ENCODE measurements around a stretch of chr16.

DNA sequence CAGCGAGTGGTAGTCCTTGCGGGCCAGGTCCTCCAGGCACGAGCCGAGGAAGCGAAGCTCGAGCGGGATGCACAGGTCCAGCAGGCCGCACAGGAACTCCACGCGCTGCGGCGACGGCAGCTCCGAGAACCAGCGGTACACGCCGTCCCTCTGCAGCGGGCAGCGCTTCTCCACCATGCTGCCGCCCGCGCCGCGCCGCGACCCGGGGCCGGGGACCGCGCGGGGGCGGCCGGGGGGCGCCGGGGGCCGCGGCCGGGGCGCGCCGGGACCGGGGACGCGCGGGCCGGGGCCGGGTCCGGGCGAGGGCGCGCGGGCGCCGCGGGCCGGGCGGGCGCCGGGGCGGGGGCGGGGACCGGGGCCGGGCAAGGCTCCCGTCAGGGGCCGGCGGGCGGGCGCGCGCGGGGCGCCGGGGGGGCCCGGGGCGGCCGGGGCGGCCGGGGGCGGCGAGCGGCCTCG, 734 bp downstream of the ZCCHC14 start:
- PRO-cap: no peak

GRCh38 chr16:87521663-87522222, 28.9 kb upstream of the ZCCHC14 start:
- PRO-cap: no peak

DNA sequence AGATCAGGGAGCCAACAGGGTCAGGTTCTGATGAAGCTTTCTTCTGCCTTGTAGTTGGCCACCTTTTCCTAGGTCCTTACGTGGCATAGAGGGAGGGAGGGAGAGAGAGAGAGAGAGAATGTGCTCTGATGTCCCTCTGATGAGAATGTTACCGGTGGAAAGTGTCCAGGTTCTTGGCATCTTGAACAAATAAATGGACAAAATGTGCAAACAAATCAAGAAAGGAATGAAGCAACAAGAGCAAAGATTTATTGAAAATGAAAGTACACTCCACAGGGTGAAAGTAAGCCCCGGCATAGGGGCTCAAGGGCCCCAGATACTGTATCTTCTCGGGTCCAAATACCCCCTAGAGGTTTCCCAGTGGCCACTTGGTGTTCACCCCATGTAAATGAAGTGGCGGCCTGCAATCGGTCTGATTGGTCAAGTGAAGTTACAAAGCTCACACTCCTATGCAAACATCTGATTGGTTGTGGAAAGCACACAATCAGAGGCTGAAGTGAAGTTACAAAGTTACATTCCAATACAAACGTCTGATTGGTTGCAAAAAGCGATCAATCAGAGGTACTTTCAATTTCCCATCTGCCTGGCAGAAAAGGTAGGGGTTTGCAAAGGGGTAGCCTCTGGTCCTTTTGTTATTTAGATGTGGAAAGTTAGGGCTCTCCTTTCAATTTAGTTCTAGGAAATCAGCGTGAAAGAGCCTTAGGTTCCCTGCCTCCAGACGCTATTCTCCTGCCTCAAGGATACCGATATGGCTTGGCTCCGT, 43.4 kb upstream of the ZCCHC14 start:
- PRO-cap: no peak

GRCh38 chr16:87540958-87541993, 48.5 kb upstream of the ZCCHC14 start:
- PRO-cap: no peak

DNA sequence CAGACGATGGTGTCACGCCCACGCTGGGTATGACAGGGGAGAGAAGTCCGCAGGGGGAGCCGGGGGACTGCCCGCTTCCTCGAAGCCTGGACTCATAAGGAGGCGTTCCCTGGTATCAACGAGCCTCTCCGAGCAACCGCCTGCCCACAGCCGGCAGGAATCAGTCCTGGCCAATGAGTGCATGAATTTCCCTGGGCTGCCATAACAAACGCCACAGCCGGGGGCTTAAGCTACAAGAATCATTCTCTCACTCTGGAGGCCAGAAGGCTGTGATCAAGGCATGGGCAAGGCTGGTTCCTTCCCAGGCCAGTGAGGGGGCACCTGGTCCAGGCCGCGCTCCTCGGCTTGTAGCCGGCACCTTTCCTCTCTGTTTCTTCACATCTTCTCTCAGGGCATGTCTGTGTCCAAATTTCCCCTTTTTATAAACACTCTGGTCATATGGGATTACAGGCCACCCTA, 26.0 kb upstream of the JPH3 start:
- PRO-cap: no peak

- PRO-cap: no peak
Observed at GRCh38 chr16:87582617-87583014, 19.7 kb upstream of the JPH3 start.

GRCh38 chr16:87601766-87602353, 448 bp upstream of the JPH3 start:
- PRO-cap: no peak

DNA sequence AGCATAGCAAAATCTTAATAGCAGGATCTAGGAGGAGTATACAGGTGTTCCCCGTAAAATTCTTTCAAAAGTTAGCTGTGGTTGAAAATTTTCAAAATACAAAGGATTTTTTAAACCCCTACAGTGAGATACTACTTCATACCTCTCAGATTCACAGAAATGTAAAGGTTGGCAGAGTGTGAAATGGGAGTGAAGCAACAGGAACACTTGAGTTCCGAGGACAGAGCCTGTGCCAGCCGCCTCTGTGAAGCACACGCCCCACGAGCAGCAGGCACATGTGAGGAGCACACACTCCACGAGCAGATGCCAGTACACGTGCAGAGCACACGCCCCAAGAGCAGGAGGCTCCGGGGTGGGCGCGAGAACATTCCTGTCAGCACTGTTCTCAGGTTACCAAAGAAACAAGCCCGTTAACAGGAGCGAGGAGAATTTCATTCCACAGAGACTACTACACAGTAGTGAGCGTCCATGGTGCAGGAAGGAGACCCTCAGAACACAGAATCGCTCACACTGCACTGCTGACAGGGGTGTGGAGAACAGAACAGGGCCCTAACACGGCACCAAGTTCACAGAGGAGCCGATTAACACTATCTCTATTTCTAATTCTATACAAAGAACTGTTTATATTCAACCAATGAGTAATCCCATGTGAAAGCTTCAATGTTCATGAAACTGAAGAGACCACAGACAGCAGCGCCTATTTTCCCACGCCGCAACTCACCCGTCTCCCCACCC, 40.2 kb downstream of the KLHDC4 start:
- PRO-cap: no peak

- PRO-cap: no peak
Observed at GRCh38 chr16:87747457-87748135, 18.2 kb downstream of the KLHDC4 start.

DNA sequence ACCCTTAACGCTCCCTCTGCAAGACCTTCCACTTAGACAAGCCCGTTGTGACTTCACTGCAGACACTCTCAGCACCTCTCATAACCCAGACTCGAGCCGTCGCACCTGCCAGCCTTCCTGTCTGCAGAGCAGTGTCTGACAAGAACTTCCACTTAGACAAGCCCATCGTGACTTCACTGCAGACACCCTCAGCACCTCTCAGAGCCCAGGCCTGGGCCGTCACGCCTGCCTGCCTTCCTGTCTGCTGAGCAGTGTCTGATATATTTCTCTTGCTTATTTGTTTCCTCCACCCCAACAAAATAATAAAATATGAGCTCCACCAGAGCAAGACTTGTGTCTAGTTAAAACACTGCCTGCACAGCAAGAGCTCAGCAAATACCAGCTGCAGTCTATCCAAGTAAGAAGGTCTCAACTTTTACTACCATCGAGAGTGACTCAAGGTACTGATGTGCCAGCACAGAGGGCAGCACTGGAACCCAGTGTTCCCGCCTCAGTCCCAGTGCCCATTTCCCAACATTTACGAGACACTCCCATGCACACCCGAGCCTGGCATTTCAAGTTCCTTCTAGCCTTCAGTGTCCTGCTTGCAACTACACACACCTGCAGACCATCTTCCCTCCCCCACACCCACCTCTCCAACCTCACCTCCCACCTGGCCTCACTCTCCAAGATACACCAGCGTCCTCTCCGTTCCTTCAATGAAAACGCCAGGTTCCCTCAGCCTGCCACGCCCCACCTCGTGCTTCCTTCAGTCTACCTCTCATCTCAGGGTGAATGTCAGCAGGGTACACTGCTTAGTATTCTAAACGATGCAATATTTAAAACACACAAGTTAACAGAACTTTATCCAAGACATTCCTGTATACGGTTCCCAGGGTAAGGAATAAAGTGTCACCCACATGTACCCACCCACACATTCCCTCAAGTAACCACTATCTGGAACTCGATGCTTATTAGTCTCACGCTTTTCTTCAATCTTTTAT, 3.2 kb downstream of the KLHDC4 start:
- PRO-cap: no peak

- PRO-cap: no peak
Observed at GRCh38 chr16:87806079-87806791, 40.4 kb upstream of the KLHDC4 start.

- PRO-cap: no peak
Observed at GRCh38 chr16:87830835-87831654, 38.3 kb downstream of the SLC7A5 start.

DNA sequence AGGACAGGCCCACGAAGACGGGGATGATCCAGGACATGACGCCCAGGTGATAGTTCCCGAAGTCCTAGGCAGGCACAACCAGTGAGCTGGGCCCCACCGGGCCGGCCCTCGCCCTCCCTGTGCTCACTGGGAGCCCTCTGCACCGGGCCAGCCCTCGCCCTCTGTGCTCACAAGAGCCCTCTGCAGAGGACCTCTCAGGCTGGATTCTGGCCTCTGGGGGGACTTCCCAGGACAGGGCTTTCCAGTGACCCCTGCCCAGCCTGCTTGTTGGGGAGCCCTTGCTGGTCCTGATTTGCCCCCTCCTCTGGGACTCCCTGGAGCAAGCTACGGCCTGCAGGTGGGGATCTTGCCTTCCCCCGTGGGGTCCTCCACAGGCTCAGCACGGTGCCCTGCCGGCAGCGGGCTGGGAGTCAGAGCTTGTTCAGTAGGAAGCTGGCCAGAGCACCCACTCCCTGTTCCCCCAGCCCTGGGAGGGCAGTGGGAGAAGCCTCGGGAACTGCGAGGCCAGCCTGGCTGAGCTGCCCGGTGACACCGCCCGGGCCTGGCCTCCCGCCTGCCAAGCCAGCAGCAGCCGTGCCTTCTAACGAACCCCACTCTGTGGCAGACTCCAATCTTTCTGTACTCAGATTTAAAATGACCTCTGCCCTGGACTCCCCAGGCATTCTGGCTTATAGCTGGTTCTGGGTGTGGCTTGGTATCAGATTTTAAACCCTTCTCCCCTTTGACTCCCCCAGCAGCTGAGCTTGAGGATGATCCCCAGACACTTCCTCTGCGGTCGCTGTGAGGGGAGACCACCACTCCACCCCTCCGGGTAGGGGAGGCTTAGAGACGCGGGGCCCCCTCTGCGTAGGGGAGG, 30.3 kb downstream of the SLC7A5 start:
- PRO-cap: no peak

DNA sequence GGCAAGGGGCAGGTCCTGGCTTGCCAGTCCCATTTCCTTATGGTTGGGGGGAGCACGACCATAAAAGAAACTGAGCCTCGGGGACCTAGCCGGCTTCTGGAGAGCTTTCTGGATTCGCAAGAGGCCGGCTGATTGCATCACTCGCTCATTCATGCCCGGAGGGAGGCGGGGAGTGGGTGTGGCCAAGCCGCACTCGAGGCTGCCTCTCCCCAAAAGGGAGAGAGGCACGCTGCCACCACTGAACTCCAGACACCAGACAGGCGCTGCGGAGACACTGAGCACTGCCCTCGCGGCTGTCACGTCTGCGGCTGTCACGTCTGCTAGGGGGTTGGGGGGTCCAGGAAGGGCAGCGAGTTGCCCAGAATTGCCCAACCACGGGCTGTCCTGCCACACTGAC, 15.7 kb downstream of the SLC7A5 start:
- PRO-cap: bidirectional peak, plus-strand start at position 255 of the sequence, minus-strand start at position 98 of the sequence; bidirectional peak, plus-strand start outside the sequence, minus-strand start at position 304 of the sequence

DNA sequence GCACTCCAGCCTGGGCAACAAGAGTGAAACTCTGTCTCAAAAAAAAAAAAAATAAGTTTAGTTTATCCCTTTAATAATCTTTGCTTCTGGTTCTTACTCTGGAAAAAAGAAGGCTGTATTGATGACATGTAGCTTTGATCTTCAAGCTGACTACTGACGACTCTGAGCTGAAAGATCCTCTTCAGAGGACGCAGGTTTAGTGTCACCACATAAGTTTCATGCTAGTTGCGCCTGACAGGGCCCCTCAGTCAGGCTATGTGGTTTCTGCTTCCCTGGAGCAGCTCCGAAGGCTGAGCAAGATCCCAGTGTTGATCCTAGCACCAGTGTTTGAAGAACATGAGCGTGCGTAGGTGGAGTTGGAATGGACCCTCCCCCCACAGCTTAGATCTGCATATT, 17.2 kb downstream of the BANP start:
- PRO-cap: no peak

GRCh38 chr16:87982783-87983266, 31.6 kb downstream of the BANP start:
- PRO-cap: no peak

- PRO-cap: no peak
Observed at GRCh38 chr16:88077185-88077942, 126.1 kb downstream of the BANP start.

DNA sequence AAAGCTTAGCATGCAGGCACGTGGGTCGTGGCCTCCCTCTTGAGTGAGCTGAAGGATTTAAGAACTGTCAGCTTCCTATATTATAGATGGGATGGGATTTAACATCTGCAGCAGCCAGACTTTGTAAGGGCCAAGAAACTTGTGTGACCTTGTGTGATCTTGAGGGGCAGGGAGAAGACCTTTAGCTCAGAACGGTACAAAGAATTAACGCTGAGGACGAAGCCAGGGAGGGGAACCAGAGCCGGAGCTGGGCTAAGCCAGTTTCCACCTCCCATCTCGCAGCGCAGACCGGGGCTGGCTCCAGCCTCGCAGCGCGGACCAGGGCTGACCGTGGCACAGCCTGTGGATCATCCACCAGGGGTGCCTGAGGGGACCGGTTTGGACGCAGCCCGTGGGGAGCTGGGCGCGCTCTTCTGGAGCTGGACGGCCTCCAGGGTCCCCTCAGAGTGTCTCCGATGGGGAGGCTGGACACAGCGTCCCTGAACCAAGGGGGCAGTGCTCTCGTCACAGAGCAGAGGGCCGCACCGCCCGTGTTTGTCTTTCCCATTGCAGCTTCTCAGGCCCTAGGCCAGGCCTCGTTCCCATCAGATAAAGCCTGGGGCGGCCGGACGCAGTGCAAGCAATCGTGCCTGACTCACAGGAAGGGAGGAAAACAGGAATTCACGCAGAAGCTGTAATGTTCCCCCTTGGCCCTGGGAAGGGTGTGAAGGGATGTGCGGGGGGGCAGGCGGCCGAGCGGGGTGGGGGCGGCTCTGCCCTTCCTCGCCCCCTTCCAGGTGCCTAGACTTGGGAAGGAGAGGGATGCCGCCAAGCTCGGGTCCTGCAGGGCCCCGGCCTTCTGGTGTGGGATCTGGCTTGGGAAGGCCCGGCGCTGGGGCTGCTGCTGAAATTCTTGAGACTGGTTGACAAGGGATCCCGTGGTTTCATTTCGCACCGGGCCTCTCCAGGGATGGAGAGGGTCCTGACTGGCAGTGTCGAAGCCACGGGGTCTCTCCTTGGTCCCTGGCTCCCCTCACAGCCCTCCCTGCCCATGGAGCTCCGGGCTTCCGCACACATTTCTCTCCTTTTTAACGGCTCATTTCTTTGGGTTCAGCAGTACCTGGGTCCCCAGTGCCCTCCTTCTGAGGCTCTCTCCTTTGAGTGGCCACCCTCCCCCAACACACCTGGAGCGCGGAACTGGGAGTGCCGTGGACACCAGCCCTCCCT, 148.1 kb upstream of the ZNF469 start:
- PRO-cap: unidirectional peak, plus-strand start at position 726 of the sequence

- PRO-cap: no peak
Observed at GRCh38 chr16:88405553-88406174, 22.9 kb downstream of the ZNF469 start.

DNA sequence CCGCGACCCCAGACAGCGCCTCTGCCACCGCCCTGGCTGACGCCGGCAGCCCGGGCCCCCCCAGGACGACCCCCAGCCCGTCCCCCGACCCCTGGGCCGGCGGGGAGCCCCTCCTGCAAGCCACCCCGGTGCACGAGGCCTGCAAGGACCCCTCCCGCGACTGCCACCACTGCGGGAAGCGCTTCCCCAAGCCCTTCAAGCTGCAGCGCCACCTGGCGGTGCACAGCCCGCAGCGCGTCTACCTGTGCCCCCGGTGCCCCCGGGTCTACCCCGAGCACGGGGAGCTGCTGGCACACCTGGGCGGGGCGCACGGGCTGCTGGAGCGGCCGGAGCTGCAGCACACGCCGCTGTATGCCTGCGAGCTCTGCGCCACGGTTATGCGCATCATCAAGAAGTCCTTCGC, 15.8 kb upstream of the ZFPM1 start:
- PRO-cap: no peak